Karpas-422 (cell line): ENCODE results near the genes ZNF648 and SHCBP1L.

DNA sequence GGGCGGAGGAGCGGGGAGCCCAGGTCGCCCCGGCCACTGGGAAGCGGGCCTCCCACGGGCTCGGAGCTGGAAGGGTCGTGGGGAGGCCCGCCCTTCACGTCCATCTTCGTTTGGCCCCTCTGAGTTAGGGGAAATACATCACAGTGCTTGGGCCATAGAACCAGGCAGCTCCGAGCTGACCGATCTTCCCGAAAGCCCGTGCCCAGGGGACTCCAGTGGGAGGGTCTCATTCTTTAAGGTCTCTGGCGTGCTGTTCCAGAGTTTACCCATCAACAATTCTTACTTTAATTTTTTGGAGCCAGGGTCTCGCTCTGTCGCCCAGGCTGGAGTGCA is 617 bp downstream of the KIAA1614 start:
- PRO-cap: no peak
- RAMPAGE, long total RNA: no peak

- PRO-cap: no peak
- RAMPAGE, long total RNA: no peak
Observed at GRCh38 chr1:180940629-180941164, 28.0 kb downstream of the KIAA1614 start.

DNA sequence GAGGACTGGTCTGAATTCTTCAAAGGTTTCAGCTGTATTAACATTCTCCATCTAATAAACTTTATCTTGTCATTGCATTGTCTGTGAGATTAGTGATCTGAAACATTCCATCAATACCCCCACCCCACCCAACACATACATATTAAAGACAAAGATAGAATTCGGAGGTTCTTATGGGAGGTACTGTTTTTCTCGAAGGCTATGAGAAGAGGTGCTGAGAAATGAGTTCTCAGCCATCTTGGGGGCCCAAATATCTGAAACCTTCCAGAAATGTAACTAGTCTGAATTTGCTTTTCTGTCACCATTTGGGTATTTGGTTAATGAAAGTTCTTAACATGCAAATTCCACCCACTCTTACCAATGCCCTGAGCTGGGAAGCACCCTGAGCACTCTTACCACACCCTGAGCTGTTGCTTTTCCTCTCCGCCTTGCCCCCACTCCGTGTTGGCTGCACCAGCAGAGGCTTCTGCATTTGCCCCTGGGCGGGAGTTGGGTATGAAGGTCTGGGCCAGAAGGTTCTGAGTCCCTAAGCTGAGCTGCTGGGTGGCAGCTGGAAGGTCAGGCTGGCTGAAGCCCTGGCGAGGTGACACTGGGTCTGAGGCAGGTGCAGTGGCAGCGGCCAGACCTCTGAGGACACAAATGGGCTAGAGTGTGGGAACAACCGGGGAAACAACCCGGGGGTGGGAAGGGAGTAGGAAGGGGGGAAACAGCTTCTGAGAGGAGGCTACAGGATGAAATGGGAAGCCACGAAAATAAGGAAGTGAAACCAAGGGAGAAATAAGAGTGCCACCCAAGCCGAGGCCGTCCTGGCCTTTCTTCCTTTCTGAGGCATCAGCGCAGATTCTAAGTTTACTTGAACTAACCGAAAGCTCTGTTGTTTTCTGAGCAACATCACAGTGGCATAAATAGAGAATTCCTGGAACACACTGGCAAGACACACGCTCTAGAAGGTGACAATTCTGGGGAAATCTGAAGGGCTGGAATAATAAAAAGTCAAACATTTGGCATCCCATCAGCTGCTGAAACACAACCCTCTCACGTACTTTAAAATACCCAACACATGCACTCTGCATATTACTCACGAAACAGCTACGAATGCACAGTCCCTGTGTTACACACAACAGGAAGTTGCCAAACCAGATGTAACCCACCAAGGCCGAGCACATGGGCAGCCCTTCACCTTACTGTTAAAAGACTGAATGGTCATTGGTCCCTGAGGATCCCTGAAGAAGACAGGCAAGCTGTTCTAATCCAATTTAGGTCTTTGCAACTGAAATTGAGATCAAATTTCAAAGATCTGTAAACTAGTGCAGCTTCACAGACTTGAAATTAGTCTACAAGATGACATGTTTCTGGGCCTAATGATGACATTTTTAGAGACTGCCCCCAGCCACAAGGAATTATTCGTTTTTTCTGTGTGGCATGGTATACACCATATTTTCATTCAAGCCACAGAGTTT is 26.1 kb upstream of the IER5 start:
- PRO-cap: no peak
- RAMPAGE, long total RNA: no peak

- PRO-cap: no peak
- RAMPAGE, long total RNA: no peak
Observed at GRCh38 chr1:181078327-181078744, 10.2 kb upstream of the IER5 start.

GRCh38 chr1:181179940-181180904 is 91.7 kb downstream of the IER5 start:
- PRO-cap: no peak
- RAMPAGE, long total RNA: no peak

GRCh38 chr1:181190051-181190272 is 101.5 kb downstream of the IER5 start:
- PRO-cap: no peak
- RAMPAGE, long total RNA: no peak

- PRO-cap: no peak
- RAMPAGE, long total RNA: no peak
Observed at GRCh38 chr1:182061461-182061837, at the start of gene ZNF648. TSS of gene ZNF648 (minus strand) at chr1:182061712.

GRCh38 chr1:182114097-182114720 is 52.7 kb upstream of the ZNF648 start:
- PRO-cap: no peak
- RAMPAGE, long total RNA: no peak

DNA sequence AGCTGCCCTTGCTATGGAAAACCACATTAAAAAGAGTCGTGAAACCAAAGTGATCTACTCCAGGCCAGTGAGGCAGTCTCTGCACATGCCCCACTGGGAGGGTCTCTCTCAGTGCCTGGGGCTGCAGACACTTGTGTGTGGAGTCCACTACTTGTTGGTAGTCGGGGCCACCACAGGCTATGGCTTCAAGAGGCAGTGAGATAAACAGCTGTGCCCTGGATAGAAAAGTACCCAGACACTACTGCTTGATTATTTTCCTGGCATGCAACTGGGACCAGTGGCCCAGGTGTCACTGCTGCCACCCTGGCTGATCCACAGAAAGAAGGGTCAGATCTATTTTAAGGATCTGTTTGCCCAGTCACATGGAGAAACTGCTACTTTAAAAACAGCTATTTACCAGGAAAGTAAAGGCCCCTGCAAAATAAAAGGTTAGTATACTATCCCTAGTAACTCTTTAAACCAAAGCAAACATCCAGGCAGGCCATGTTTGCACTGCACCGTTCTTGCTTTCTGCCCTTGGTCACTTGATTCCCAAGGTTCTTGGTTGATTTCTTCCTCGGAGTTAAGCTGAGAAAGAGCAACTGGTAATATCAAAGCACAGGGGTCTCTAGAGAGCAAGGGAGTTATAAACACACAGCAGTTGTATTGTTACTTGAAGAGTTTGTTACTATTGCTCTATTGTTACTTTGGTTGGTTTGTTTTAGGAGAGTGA is 99.9 kb downstream of the GLUL start:
- PRO-cap: no peak
- RAMPAGE, long total RNA: no peak

GRCh38 chr1:182861517-182862576 is 22.7 kb downstream of the DHX9 start:
- PRO-cap: no peak
- RAMPAGE, long total RNA: no peak

DNA sequence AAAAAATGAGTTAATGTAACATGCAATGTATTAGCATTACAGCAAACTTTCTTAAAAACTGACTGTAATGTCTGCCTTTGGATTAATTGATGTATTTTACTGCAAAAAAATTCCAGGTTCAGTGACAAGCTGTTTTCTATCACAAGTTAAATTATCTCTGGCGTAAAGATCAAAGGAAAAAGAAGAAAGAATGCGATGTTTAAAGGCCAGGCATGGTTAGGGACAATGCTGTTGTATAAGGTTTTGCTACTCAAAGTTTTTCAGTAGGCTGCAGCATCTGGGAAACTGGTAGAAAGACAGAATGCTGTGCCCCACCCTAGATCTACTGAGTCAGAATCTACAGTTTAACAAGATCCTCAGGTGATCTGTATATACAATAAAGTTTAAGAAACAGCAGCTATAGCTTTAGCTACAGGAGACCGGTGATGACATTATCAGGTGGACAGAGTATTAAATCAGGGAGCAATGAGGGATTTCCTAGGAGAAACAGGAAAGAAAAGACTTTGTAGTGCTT is 35.9 kb downstream of the DHX9 start:
- PRO-cap: no peak
- RAMPAGE, long total RNA: no peak

DNA sequence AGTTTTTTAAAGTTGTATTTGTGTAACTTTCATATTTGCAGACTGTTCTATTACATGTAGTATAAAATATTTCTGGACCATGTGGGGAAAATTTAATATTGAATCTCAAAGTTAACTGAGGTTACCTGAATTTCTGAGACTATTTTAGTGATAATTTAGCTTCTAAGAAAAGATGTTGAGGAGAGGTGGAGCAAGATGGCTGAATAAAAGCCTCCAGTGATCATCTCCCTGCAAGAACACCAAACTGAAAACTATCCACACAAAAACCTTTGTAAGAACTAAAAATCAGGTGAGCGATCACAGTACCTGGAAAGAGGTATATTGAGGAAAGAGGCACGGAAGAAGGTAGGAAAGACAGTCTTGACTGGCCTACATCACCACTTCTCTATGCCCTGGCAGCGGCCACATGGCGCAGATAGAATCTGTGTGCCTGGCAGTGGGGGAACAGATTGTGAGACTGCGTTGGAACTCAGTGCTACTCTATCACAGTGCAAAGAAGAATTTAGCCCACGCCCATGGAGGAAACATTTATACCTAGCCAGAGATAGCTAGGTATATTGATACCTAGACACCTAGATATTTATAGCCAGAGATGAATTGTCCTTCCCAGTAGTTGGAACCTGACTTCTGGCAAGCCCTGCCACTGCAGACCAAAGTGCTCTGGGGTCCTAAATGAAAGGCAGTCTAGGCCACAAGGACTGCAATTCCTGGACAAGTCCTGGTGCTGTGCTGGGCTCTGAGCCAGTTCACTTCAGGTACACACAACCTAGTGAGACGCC is 51.7 kb downstream of the DHX9 start:
- PRO-cap: no peak
- RAMPAGE, long total RNA: no peak

- PRO-cap: no peak
- RAMPAGE, long total RNA: no peak
Observed at GRCh38 chr1:182953051-182953340, at the start of gene SHCBP1L. TSS of gene SHCBP1L (minus strand) at chr1:182953166.

GRCh38 chr1:183130007-183130819 is 55.9 kb upstream of the LAMC2 start:
- PRO-cap: no peak
- RAMPAGE, long total RNA: no peak

DNA sequence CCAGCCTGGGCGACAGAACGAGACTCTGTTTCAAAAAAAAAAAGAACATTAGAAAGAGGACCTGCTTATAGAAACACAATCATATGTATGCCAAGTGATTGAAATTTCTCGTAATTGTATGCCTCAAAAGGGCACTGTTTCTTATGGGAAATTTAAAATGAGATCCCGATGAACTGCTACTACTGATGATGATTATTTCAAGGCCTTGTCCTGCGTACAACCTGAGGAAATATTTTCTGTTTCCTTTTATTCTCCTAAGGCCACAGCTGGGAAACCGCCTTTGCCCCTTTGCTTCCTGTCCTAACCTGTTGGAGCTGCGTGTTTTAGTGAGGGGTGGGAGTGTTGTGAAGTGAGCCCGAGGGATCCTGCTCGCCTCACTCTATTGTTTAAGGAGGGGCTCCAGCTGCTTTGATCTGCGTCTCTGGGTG is 14.3 kb downstream of the LAMC2 start:
- PRO-cap: no peak
- RAMPAGE, long total RNA: no peak

DNA sequence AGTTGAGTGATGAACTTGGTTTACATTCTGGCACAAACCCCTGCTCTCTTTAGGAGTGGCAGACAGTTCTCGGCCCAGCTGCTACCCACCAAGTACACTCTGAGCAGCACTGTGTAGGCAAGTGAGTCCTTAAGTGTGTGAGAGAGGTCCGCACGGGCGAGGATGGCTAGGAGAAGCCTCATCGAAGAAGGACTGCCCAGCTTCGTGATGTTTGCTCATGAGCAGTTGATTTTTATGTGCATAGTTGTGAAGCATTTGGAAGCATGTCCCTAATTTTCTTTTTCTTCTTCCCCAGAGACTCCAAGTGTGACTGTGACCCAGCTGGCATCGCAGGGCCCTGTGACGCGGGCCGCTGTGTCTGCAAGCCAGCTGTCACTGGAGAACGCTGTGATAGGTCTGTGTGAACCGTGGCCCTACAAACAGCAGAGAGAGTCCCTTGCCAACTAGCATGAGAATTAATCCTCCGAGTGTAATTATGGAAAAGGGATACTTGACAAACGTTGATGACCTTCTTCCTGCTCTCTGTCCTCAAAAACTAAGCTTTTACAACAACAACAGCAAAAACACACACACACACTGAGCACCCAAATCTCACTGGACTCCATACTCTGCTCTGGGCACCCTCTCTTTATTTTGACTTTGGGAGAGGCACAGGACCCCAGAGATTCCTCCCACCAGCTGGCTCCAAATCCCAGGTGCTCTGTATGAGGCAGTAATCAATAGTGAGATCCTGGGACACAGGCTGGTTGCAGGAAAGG is 32.2 kb downstream of the LAMC2 start:
- PRO-cap: no peak
- RAMPAGE, long total RNA: no peak

DNA sequence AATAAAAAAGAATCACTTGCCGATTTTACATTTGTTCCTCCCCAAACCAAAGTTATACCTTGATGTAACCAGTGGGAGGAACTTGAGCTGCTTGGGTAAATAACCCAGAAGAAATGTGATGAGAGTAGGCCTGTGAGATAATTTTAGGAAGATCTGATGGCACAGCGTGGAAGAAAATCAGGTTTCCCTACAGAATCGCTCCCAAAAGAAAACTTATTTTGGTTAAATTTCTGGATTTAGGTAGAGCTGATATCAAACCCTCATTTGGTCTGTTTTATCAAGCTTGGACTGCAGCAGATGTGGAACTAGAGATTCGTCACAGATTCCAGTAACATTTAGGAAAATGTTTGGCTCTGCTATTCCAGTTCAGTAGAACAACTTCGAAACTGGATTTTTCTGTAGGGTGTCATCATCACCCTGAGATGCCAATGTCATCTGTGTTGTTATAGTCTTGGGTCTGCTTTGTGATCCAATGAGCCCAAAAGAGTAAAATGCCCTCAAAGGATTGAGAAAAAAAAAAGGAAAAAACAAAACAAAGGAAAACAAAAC is 55.3 kb downstream of the LAMC2 start:
- PRO-cap: no peak
- RAMPAGE, long total RNA: no peak

GRCh38 chr1:183272219-183272561 is 86.1 kb downstream of the LAMC2 start:
- PRO-cap: no peak
- RAMPAGE, long total RNA: no peak

- PRO-cap: no peak
- RAMPAGE, long total RNA: no peak
Observed at GRCh38 chr1:183291686-183292326, 105.7 kb downstream of the LAMC2 start.

- PRO-cap: bidirectional peak, plus-strand start at chr1:183473111, minus-strand start at chr1:183472961
- RAMPAGE, long total RNA: no peak
Observed at GRCh38 chr1:183472619-183473534, 578 bp downstream of the SMG7 start.